Neutrophil (primary cell): ENCODE data around the genes VIM and ST8SIA6.

DNA sequence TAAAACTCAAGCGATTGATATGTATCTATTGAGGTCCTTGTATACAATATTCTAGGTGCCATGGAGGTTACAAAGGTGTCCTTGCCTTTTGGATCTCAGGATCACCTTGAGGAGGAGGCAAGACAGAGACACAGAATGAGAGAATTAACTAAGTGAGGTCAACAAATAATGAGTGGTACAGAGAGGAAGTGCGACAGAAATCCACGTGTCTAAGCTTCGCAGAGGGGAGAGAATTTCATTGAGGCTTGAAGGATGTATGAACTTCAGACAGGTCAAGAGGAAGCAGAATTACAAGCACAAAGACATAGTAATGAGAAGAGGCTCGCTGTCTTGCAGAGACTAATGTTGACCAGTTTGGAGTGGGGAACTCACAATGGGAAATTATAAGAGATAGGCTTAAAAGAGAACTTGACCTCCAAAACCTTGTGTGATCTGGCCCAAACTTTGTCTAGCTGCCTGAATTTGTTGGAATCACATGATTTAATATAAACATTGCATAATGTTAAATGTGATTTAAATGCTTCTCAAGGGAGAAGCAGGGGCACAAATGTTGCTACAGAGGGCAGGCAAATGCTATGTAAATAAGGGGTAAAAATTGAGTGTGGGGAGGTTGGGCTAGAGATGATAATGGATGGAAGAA lies 308.6 kb downstream of the FRMD4A start:
- PRO-cap: no peak

- PRO-cap: no peak
Measured at GRCh38 chr10:14023661-14023943, 307.1 kb downstream of the FRMD4A start.

DNA sequence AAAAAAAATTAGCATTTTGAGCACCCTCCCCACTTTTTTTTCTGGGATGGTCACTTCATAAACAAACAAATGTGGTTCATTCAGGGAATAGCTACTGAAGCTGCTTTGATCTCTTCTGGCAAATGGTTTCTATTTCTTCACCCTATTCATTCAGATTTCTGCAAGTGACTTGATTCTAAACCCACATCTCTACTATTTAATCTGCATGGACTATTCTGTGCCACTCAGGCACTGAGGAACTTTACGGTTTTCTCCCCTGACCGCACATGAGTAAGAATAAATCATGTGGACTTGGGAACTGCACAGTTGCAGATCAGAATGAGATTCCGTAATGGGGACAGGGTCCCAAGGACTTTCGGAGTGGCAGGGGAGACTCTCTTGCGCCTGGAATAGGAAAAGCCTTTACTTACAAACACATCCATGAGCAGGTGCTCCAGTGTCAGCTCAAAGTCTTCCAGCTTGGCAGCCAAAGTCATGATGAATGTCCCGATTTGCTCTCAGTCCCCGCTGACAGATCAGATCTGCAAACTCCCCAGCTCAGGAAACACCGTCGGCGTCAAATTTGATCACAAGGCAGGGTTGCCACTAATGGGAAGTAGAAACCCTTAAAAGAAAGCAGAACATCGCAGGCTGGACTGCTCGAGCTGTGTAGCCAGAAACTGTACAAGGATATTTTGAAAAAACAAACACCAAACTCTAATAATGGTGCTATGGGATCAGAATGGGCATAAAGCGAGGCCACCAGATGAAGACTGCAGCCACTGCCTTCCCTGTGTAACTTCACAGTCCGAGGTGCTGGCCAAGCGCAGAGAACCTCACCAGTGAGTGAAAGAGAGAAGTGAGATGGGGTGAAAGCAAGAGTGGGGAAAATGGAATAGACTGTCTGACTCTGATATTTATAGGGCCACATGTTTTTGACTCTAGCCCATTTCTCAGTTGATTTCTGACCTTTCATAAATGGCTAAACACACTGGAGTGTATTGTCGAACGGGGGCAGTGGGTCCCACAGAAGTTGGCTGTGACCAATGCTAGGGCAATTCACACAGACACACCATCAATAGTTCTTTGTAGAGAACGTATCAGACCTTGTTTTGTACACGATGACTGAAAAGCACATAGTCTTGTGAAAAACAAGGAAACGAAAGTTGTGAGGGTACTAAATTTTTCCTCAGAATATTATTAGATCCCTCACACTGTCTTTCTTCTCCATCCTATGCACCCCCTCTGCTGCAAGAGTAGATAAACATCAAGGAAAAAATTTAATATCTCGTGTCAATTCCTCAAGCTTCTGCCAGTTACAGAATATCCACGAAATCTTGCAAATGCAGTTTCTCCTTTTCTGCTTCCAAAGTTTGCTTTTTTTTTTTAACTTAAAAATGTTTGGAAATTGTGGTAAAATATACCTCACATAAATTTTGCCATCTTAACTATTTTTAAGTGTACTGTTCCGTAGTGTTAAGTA lies 306.2 kb downstream of the FRMD4A start:
- PRO-cap: no peak

DNA sequence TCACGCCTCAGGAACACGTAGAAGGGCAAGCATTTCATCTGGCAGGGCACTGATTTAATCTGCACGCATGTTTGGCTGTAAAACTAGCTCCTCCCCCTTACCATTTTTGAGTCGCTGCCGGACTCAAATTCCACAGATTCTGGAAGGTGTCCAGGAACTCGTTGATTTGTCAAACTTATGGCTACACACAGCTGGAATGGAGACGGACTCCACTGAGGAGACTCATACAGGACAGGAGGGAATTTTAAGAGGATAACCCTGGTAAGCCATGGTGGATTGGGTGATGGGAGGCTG lies 256.2 kb downstream of the FRMD4A start:
- PRO-cap: no peak

DNA sequence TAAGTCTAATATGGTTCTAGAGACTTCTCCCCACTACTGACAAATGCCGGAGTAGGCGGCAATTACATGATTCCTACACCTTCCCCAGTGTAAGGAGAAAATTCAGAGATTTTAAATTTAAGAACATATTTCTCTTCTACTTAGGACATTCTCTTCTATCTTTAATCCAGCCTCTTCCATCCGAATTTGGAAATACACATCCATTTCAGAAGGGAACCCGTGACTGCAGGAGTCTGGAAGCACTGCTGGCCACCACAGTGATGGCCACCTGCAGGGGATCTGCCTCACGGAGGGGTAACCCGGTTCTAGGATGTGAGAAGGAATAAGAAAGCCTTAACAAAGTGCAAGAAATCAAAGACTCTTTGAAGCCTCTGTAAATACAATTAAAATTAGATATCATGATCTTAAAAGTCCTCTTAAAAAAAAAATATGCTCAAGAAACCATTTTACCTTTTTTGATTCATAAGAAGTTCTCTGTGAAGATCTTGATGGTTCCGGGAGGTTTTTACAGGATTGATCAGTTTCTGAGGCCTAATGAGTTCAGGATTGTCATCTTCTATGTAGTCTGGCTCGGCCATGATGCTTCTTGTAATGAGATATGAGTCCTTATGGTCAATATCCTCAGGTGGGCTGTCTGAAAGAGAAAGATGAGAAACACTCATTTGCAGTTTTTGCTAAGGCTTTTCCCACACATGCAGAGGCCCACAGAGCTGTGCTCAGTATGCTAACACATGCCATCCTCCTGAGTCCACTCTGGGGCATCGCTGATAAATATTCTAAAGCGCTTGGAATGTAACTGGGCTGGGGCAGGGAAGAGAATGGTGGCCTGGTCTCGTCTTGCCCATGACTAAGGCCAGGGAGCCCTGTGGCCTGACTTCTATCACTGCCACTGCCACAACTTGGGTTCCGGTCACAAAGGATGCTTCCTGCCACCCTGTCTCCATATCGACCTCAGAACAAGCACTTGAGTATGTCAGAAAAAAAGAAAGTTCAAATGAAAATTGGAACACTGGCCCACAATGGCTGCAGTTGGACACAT lies 199.5 kb upstream of the FRMD4A start:
- PRO-cap: no peak

- PRO-cap: no peak
Measured at GRCh38 chr10:14535699-14536166, 205.0 kb upstream of the FRMD4A start.

- PRO-cap: no peak
Measured at GRCh38 chr10:14564029-14564810, 210.5 kb downstream of the FAM107B start.

DNA sequence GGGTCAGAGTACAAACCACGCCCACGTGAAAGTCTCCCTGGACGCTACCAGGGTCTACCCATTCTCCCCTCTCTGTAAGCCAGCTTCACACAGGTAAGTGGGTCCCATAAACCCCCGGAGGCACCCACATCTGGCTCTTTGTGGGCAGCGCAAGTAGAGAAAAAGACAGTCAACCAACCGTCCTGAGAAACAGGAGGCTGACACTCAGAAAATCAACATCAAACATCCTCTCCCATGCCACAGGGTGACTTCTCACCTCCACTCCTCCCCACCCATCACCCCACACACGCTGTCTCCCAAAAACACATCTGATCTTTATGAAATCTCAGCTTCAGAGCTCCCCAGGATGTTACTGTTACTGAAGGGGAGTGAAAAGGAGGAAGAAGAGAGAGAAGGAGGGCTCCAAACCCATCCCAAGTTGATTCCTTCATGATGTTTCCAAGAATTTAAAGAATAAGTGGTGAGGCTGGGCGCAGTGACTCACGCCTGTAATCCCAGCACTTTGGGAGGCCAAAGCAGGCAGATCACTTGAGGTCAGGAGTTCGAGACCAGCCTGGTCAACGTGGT lies 186.2 kb downstream of the FAM107B start:
- PRO-cap: no peak

DNA sequence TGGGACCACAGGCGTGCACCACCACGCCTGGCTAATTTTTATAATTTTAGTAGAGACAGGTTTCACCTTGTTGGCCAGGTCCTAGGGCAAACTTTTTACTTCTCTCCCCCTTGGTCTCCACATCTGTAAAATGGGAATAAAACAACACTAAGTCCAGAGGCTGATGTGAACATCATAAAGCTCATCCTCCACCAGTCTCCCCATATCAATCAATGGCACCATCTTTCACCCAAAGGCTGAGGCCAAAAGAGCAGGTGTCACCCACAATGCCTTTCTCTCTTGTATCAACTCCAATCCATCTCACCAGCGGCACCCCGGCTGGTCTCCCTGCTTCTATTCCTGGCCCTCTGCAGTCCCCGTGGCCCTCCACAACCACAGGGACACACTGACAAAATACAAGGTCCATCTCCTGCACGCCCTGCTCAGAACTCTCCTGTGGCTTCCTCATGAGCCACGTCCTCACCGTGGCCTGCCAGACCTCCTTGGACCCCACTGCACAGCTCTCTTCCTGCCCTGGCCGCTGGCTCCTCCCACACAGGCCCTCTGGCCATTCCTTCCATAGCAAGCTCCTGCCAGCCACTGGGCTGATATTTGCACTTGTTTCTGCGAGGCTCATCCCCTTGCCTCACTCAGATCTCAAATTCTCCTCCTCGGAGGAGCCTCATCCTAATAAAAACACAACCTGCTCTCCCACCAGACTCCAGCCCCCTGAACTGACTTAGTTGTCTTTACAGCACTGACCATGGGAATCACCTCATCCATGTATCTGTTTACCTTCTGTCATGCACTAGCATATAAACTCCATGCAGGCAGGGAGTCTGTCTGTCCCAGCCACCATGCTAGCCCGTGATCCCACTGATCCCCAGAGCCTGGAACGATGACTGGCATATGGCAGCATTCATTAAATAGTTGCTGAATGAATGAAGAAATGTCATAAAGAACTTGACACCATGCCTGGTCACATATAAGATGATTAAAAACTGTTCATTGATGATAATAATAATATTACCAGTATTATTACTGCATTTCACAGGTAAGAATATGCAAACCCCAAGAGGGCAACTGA lies 178.8 kb downstream of the FAM107B start:
- PRO-cap: no peak

- PRO-cap: no peak
Measured at GRCh38 chr10:14600745-14601021, 174.0 kb downstream of the FAM107B start.

GRCh38 chr10:15370719-15370945 lies 457 bp downstream of the FAM171A1 start:
- PRO-cap: no peak

GRCh38 chr10:15468829-15469132 lies 97.7 kb upstream of the FAM171A1 start:
- PRO-cap: unidirectional peak, plus-strand start at chr10:15469011

GRCh38 chr10:15718558-15719436 lies 925 bp downstream of the ITGA8 start:
- PRO-cap: no peak

DNA sequence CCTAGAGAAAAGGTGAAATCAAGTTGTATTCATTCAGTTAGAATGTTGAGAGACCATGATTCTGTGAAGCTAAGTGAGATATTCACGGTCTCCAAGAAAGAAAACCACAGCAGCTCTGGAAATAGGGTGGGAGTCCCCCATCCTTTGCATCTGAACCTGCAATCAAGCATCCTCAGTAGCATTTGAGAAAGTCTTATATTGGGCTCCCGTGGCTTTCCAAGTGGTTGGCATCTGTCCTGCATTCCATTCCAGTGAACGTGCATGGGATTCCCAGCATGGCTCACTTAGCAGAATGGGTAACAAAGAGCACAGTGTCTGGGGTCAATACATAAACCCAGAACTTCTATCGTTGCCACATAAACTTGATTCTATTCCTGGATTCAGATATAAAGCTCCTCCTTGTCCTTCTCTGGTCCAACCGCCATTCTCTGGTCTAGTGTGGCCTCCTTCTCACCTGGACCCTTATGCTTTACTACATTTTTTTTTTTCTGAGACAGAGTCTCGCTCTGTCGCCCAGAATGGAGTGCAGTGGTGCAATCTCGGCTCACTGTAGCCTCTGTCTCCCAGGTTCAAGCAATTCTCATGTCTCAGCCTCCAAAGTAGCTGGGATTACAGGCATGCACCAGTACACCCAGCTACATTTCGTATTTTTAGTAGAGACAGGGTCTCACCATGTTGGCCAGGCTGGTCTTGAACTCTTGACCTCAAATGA lies 148.9 kb upstream of the RSU1 start:
- PRO-cap: no peak

DNA sequence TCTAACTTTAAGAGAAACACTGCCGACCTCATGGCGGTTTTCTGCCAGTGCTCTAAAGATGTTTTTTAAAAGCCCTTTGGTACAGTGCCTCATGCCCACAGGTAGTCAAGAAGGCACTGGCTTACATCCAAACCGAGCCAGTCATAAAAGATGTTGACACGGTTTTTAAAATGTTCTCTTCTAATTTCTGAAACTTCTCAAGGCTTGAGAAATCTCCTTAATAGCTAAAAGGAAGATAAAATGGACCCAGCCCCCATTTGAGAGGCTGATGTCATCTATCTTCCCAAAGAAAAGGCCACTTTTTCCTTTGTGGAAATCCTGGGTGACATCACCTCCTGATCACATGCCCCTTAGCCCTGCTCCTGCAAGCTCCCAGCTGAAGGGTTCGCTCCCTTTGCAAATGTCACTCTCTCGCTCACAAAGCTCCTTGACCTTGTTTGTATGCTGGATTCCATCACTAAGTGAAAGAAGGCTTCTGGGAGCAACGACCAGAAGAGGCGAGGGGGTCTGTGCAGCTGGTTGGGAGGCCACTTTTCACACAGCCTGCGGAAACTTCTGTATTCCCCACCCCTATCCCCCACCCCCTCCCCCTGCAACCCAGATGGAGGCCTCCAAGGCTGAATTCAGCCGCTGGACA lies 122.9 kb downstream of the CUBN start:
- PRO-cap: no peak

- PRO-cap: no peak
Measured at GRCh38 chr10:17100584-17101006, 29.0 kb downstream of the CUBN start.

- PRO-cap: no peak
Measured at GRCh38 chr10:17215956-17217391, 11.6 kb upstream of the VIM start.

DNA sequence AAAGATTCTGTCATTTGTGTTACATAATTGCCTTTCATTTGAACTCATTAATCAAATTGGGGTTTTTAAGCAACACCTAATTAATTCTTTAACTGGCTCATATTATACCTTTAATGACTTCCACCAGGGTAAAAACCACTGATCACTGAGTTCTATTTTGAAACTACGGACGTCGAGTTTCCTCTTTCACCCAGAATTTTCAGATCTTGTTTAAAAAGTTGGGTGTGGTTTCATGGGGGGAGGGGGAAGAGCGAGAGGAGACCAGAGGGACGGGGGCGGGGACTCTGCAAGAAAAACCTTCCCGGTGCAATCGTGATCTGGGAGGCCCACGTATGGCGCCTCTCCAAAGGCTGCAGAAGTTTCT lies at the start of gene VIM:
VIM (plus strand) TSS at position 320 of the 364 bp plus-strand sequence.
- PRO-cap: no peak

DNA sequence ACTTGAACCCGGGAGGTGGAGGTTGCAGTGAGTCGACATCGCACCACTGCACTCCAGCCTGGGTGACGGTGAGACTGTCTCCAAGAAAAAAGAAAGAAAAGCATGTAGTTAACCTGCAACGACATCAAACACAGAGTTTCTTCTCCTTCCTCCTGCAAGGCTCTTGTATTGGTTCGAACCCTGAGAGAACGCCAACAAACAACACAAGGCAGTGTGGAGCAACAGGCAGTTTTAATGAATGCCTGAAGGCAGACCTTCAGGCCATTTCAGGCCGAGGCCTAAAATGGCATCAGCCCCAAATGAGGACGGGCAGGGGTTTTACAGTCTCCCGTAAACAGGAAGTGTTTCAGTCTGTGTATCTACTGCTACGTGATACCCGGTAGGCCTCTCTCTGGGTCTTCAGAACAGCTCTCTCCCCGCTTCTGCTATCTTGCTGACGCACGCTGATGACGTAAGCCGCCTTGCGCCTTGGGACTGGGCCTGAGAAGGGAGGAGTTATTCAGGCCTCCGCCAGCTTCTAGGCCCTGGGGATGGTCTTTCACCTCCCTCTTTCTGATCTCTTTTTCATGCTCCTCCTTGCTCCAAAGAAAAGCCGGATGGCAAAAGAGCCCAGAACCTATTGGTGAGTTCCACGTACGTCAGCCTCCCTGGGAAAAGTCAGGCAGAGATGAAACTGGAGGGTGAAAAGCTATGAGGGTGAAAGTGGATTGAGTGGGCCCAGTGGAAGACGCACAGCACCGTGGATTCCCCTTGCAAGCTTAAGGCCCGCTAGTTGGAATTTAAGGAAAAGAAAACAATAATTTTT lies 67.7 kb downstream of the ST8SIA6 start:
- PRO-cap: no peak

DNA sequence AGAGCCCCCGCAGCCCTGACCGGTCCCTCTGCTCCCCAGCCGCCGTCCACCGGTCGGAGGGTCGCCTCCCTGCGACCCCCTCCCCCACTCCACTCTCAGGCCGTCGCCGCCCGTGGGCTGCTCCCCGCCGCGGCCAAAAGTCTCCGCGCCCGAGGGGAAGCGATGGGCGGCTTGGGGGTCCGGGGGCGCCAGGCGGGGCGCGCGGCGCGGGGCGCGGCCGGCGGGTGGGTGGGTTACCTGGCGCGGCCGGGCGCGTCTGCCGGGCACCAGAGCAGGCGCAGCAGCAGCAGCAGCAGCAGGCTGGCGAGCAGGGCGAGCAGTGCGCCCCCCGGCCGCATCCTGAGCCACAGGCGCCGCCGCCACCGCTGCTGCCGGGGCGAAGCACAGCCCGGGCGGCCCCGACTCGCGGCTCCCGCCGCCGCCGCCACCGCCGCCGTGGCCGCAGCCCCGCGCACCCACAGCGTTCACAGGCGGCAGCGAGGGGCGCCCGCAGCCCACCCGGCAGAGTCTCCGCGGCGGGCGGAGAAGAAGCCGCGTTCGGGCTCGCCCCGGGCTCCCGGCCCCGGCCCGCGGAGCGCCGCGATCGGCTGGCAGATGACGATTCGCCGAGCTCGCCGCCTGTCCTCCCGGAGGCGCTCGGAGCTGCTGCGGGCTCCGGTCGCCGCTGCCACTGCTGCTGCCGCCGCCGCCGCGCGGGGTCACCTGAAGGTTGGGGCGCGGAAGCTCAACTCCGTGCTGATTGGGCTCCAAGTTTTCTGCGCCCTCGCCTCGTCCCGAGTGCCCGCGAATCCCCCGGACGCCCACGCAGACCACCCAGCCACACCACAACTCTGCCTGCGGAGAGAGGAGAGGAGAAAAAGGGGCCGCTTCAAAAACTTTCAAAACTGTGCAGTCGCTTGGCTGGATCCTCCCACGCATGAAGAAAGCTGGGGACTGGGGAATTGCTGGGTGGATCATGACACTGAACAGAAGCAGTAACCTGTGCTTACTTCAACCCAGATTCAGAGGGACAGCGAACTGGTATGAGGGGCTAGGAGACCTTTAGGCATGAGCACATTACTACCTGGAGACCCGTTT lies at the start of gene ST8SIA6:
ST8SIA6 (minus strand) TSS at position 678 of the 1,077 bp plus-strand sequence.
- PRO-cap: no peak